Duodenum (tissue), 1 donor: ENCODE measurements around a stretch of chr6.

DNA sequence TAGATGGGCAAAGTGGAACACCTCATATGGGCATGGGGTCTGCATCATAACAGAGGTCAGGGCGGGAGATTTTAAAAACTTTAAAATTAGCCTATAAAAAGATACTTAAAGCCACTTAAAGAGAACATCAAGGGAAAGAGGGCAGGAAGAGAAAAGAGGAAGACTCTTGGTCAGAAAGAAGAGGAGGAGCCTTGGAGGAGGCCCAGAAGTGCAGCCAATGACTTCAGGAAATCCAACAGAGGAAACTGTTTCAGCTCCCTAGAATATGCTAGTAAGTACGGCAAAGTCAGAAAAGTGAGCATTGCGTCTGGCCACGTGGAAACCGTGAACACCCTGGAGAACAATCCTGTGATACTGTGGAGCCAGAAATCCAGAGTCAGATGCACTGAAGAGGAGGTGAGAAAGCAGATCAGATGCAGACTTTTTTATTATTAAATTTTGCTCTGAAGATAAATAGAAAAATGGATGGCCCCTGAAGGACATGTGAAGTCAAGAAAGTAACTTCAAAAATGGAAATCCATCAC, 22.5 kb upstream of the NHSL1 start:
- PRO-cap: no peak

DNA sequence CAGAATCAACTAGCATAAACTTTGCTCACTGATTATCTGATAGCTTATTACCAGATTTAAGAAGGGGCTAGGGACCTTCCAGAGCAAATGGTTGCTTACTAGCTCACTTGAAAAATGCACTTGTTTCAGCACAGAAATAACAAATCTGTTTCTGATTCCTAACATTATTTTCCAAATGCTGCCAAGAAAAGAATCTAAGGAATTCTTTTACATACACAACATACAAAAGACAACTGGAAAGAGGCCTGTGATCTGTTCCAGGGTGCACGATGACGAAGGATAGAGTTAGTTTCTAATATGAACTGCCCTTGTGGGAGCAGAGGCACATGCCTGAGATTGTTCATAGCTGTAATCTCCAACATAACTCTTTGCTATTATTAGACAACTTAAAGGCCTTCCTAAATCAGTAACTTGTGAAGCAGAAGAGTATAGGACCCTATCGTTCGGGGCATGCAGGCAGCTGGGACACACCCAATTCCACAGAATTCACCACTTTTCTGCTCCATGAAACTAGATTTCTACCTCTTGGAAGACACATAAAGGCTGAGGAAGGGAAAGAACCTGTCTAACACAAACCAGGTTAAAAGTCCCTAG, 41.2 kb upstream of the NHSL1 start:
- PRO-cap: no peak

DNA sequence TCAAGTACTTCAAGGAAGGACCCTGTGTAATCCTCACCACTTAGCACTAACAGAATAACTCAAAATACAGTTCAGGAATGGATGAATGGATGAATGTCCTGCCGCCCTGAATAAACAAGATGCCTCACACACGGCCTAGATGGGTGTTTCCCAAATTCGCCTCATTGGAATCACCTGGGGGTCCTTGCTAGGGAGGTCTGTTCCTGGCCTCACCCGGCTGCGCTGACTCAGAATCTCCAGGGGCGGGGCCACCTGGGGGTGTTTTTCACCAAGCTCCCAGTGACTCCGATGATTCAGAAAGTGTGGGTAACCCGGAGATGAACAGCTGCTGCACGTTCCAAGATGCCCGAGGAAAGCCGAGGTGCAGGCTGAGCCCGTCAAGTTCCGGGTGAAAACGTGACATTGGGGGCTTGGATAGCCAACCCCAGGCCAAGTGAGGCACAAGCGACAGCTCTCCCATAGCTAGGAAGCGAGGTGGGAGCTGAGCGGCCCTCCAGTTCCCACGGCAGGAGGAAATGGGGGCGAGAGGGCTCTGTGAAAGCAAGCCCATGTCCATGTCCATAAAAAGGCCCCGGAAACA, 90.9 kb upstream of the CCDC28A start:
- PRO-cap: no peak

DNA sequence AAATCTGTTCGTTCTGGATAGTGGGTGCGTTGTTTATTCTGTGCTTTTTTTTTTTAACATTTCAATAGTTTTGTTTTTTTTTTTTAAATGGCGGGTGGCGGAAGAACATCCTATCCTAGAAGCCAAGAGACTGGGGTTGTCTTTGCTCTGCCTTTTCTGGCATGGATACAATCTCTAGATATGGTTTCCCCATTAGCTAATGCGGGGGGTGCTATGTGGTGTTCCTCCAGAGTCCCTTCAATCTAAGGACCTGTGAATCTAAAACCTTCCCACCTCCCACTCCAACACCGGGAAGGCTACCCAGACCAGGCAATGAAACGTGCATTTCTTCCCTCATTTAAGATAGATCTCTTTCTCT, 878 bp upstream of the CCDC28A start:
- PRO-cap: no peak

GRCh38 chr6:138843988-138844389, 48.1 kb downstream of the ECT2L start:
- PRO-cap: no peak

DNA sequence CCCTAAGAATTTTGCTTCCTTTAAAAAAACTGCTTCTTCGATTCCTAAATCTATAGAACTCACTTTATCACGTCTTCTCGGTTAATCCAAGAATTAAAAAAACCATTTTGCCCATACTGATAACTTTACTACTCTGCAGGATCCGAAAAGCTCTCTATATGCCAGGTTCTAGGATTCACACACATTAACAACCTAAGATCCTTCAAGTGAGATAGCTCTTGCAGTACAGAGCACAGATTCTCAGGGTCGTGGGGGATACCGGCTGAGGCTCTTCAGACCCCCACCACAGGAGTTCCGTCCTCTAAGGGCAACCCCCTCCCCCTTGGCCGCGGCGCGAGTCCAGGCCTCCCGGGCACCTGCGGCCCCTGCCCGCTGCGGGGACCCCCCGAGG, 1.0 kb downstream of the REPS1 start:
- PRO-cap: no peak

GRCh38 chr6:139171688-139172173, 36.9 kb downstream of the HECA start:
- PRO-cap: no peak

GRCh38 chr6:139176227-139176801, 41.4 kb downstream of the HECA start:
- PRO-cap: no peak

DNA sequence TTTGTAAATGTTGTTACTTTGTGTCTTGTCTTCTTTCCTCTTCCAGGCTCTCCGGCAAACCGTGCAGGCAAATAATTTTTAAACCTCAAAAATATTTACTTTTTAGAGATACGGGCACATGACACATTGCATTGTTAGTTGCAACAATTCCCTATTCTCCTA, 1.8 kb upstream of the CITED2 start:
- PRO-cap: no peak

GRCh38 chr6:139597559-139598317, 223.3 kb upstream of the CITED2 start:
- PRO-cap: no peak

- PRO-cap: no peak
Measured at GRCh38 chr6:139748564-139749202, 374.2 kb upstream of the CITED2 start.

- PRO-cap: no peak
Measured at GRCh38 chr6:139764444-139765119, 390.1 kb upstream of the CITED2 start.

GRCh38 chr6:139778668-139779284, 404.3 kb upstream of the CITED2 start:
- PRO-cap: no peak

DNA sequence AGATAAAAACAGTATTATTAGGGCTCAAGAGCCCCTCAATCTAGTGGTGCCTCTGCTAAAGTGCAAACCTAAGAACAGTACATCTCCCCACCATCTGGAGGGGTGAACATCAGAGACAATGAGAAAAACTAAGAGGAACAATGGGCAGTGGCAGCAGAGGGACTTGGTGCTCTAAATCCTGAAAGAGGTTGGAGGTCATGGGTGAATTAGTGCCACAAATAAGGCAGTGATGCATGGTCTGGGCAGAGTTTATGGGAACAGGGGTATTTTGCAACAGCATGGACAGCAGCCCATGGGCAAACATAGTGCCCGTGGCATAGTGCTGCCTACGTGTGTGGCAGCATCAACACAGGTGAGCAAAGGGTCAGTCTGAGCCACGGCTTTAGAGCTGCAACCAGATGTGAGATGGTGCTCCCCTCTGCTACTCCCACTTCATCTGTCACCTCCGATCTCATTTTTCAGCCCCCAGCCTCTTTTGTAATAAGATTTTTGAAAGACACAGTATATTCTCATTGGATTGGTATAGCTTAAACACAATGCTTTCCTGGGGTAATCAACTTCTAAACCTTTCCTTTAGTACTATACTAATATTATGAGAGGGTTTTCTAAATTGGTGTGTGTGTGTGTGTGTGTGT, 459.2 kb upstream of the CITED2 start:
- PRO-cap: no peak

GRCh38 chr6:139943418-139943734, 568.9 kb upstream of the CITED2 start:
- PRO-cap: no peak

GRCh38 chr6:140343009-140343658, 968.7 kb upstream of the CITED2 start:
- PRO-cap: no peak

DNA sequence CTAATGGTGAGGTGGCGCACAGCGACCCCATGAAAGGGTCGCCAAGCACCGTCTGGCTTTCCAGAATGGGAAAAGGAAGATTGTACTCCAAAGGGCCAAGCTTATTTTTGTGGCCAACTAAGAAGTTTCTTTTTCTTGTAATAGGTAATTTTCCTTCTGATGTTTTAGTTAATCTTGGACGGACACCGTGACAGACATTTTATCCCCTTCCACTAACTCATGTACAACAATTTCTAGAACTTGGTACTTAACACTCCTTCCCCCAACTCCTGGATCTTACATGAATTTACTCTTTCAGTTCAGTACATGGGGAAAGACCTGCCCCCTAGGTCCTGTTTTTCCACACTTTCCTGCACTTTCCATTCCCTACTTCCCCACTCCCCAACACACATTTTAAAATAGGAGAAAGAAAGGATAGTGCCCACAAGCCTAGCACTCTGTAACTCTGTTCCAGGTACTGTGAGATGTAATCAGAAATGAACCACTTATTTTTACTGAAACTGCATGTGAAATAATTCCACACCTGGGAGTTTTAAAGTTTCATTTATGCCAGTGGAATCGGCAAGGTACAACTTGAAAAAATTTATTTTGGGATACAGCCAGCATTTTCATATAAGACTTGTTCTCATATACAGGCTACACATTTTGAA, 1.3 kb downstream of the ADGRG6 start:
- PRO-cap: no peak

GRCh38 chr6:142828864-142829871, 115.8 kb downstream of the HIVEP2 start:
- PRO-cap: no peak

DNA sequence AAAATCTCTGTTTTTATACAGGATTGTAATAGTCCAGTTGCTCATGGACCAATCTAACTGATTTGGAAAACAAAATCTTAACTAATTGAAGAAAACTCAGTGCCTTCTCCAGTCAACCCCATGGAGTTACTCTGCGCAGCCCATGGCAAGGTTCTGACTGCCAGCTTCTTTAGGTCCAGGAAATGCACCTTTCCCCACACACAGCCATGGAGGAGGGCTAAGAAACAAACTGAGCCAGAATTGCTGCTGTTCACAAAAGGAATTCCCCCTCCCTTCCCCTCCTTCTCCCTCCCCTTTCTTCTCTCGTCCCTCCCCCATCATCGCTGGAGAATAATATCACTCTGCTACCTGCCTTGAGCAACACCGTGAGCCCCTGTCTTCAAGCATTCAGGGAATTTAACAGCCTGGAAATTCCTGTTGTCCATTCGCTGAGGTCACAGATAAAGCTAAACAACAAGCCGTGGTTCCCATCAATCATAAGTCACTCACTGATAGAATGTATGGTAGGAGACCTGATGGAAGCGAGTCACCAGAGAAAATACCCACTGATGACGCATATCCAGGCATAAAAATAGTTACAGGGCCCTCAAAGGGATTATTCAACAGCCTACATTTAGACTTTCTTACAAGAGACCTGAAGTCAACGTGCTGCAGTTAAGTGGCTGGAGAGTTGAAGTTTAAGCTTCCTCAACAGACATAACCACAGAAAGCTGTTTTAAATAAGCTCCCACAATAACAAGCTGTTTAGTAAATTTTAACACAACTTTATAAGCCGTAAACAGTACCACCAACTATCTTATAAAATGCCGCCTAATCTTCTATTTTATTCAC, 59.7 kb downstream of the HIVEP2 start:
- PRO-cap: unidirectional peak, minus-strand start at position 487 of the sequence

DNA sequence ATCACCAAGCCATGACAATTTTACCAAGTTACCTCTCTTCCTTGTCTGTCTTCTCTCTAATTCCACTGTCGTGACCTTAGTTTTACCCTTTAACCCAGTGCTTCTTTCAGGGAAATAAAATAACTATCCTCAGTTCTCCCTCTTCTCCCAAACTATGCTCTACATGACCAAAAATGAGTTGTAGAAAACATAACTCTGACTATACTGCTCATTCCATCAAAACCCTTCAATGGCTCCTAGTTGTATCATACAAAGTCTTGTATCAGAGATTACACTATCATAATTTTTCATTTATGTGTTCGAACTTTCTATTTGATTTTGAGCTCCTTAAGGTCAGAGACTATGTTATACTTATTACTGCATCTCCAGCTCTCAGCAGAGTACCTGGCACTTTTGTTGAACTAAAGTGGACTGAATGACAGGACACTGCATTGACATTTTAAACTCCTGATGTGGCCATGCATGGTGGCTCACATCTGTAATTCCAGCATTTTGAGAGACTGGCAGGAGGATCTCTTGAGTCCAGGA, 56.2 kb downstream of the HIVEP2 start:
- PRO-cap: no peak